Upper lobe of left lung (tissue), 5 donors: ENCODE data around the genes NT5DC3, GLT8D2 and NOPCHAP1.

DNA sequence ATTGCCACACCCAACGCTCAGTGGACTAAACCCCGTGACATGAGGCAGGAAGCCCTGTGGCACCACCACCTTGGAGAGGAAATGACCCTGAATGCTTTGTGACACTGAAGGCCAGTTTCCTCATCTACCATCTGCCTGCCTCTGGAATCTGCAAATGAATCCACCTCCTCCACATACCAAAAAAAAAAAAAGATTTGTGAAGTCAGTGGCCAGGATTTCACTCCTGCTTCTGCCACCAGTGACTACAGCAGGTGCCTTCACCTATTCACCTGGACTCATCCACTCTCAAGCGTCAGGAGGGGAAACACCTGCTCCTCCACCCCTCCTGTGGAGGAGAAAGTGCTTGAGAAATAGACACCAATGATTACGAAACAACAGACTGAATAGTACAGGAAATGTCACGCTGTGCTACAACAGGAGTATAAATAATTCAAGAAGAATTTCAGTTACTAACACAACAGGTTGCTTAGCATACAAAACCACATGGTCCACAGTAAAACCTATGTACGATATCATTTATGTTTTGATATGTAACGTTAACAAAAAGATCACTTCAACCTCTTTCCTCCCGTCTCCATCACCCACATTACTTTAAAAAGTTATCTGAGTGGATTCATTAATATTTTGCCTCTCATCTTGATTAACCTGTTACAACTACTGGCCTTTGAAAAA, 41.3 kb downstream of the NT5DC3 start:
- PRO-cap, 2 experiments = no peak in any of the 2 experiments
- RAMPAGE, long total RNA, 4 experiments = no peak in any of the 4 experiments

GRCh38 chr12:103841150-103842411, at the start of gene NT5DC3:
TSS of gene NT5DC3 (minus strand) at chr12:103841234.
- PRO-cap, 2 experiments = peak in 2 of 2 experiments; most common plus-strand start chr12:103841444 (in 2); most common minus-strand start chr12:103841234 (in 2)
- RAMPAGE, long total RNA, 4 experiments = no peak in any of the 4 experiments

- PRO-cap, 2 experiments = no peak in any of the 2 experiments
- RAMPAGE, long total RNA, 4 experiments = no peak in any of the 4 experiments
Measured at GRCh38 chr12:103848312-103848598, 7.2 kb upstream of the NT5DC3 start.

DNA sequence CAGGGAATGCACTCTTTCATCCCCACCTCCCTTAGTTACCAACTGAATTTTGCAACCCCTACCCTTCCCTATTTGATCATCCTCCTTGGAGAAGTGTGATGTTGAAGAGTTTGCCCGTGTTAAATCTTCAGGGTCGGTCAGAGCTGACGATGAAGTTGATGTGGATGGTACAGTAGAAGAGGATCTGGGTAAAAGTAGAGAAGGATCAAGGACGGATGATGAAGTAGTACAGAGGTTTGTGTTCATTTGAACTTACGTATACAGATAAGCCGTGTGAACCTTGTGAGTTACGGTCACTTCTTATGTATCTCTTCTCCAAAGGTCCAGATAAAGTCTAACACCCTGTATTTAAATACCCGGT, 1.2 kb downstream of the HSP90B1 start:
- PRO-cap, 2 experiments = no peak in any of the 2 experiments
- RAMPAGE, long total RNA, 4 experiments = no peak in any of the 4 experiments

GRCh38 chr12:104030486-104030919, 19.5 kb downstream of the GLT8D2 start:
- PRO-cap, 2 experiments = no peak in any of the 2 experiments
- RAMPAGE, long total RNA, 4 experiments = start-site peak on the plus strand in 1 of 4 experiments, at chr12:104030727-104030754 at its widest, 24 reads per replicate

- PRO-cap, 2 experiments = no peak in any of the 2 experiments
- RAMPAGE, long total RNA, 4 experiments = start-site peak on the minus strand in 3 of 4 experiments, at chr12:104050030-104050191 at its widest, 5 to 12 reads per replicate
Measured at GRCh38 chr12:104049526-104050469, at the start of gene GLT8D2. TSS of gene GLT8D2 (minus strand) at chr12:104050187.

- PRO-cap, 2 experiments = no peak in any of the 2 experiments
- RAMPAGE, long total RNA, 4 experiments = no peak in any of the 4 experiments
Measured at GRCh38 chr12:104459416-104459713, 2.6 kb downstream of the CHST11 start.

DNA sequence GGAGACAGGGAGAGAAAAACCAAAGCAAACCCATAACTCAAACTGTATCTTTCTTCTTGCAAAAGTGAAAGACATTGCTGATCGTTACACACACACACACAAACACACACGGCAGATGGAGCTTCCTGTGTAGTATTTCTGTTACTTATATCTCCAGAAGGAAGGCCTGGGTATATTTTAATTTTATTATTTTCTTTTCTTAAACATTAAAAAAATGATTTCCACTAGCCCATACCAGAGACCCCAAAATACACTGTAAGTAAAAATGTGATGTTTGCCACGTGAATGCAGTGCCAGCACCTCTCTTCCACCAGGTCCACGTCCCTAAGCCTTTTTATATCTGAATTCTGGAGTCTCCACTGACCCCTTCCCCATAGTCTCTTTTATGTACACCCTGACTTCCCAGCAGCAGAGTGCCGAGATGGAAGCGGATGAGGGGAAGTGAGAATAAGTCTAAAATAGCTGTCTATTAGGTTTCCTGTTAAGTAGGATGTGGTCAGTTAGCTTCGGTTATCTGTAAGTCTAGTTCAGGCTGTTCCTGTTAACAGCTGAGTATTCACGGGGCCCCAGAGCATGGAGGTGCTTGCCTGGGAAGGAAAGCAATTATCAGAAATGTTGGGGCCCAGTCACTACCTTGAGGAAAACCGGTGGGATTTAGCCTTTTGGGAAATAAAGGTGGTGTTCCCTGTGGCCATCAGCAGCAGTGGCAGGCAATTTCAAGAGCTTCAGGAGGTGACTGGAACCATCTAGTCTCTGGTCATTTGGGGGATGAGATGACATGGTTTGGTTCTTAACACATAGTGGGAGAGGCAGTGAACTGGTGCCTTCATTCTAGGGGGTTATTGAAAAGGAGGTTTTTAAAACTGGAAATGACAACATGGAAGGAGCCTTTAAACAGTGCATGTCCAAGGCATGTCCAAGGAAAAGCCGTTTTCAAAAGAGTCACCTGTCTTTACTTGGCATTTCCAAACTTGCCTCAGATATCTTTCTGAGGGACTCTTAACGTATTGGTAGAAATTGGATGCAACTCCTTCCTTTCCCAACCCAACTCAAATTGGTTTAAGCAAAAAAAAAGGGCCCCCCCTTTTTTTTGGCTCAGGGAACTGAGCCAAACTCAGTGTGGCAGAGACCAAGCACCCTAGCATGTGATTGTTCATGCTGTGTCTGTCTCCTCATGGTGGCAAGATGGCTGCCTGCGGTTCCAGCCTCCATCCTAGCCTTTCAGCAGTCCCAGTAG, 21.8 kb downstream of the CHST11 start:
- PRO-cap, 2 experiments = peak in 1 of 2 experiments; most common plus-strand start position 551 of the sequence (in 1); most common minus-strand start position 423 of the sequence (in 1)
- RAMPAGE, long total RNA, 4 experiments = no peak in any of the 4 experiments

DNA sequence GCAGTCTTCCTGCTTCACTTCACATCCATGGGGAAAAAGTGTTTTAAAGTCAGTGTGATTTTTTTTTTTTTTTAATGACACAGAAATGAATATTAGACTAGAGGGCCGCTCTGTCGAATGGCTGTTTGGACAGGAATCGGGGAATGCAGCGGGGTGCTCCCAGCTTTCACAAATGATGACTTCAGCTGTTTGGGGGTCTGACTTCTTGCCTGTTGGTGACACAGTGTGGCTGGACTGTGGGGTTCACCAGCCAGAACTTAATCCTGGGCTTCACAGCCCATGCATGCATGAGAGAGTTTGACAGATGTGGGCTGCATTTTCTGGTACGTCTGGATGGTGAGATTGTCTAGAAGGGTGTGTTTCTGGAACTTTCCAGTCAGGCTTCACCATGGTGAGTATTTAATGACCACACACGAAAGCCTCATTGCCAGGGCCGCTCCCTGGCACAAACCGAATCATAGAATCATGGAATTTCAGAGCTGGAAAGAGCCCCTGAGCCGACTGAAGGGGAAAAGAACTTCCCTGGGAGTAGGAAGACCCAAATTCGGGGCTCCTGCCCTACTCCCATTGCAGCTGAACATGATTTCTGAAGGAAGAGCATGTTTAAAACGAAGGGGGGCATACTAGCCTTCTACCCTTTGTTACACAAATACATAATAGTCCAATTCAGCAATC, 29.6 kb downstream of the CHST11 start:
- PRO-cap, 2 experiments = no peak in any of the 2 experiments
- RAMPAGE, long total RNA, 4 experiments = no peak in any of the 4 experiments

DNA sequence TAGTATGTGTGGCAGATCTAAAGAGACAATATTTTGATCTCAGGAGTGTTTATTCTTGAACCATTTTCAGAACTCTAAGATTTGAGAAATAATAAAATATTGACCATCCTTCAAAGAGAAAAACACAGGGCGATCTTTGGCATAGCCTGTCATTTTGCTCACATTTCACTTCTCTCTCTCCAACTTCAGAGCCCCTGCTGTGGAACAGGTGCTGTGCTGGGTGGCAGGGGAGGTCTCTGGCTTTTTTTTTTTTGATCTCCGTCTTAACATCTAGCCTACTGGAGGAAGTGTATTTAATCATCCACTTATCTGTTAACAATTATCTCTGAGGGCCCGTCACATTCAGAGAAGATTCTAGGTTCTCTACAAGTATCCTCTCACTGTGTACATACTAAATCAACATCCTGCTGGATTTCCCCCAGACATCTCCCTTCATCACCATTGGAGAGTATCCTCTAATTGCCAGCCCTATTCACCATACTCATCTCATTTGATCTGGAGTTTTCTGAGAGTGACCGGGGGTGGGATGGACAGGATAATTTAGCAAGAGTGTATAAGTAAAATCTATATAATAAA, 34.1 kb downstream of the CHST11 start:
- PRO-cap, 2 experiments = no peak in any of the 2 experiments
- RAMPAGE, long total RNA, 4 experiments = no peak in any of the 4 experiments

- PRO-cap, 2 experiments = no peak in any of the 2 experiments
- RAMPAGE, long total RNA, 4 experiments = no peak in any of the 4 experiments
Measured at GRCh38 chr12:104569560-104570359, 113.0 kb downstream of the CHST11 start.

- PRO-cap, 2 experiments = no peak in any of the 2 experiments
- RAMPAGE, long total RNA, 4 experiments = no peak in any of the 4 experiments
Measured at GRCh38 chr12:104668372-104668733, 211.6 kb downstream of the CHST11 start.

DNA sequence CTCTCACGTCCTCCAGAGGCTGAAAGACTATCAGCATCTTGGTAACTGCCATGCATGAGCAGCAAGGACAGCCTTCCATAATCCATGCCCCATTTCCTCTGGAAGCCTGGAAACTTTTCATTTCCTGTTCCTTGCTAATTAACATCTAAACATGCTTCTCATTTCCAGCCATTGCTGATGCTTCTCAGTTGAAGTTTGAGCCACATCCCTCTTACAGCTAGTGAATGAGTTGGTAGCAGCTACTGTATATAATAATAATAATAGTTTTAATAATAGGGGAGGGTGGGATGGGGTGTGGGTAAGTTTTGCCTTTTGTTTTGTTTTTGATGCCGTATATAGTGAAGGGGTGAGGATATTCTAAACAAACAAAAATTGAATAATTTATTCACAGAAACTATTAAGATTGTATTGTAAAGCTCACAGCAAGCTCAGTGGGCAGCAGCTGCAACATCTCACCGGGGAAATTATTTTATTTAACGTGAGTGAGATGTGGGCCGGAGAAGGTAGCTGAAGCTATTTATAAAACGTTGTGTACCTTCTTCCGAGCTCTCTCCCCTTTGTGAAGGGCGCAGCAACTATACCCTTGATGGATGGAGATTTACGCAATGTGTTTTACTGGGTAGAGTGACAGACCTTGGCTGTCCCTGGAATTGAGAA, 198.8 kb downstream of the SLC41A2 start:
- PRO-cap, 2 experiments = no peak in any of the 2 experiments
- RAMPAGE, long total RNA, 4 experiments = no peak in any of the 4 experiments

DNA sequence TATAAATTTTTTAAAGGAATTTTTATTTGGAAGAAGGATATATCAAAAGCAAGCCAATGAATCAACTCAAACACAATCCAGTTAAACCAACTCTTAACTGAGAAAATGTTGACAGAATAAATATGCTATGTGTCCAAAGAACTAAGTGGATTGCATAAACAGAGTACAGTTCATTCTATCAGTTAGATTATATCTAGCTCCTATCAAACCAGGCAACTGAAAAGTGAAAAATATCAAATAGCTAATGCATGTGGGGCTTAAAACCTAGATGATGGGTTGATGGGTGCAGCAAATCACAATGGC, 16.6 kb downstream of the SLC41A2 start:
- PRO-cap, 2 experiments = no peak in any of the 2 experiments
- RAMPAGE, long total RNA, 4 experiments = no peak in any of the 4 experiments

GRCh38 chr12:104985893-104987154, at the start of gene NOPCHAP1:
TSS of gene NOPCHAP1 (plus strand) at chr12:104986316.
- PRO-cap, 2 experiments = peak in 2 of 2 experiments; most common plus-strand start chr12:104986338 (in 2); most common minus-strand start chr12:104986210 (in 1)
- RAMPAGE, long total RNA, 4 experiments = start-site peak on the plus strand in 2 of 4 experiments, at chr12:104986323-104986346 at its widest, 53 to 593 reads per replicate

GRCh38 chr12:105031158-105031531, 45.0 kb downstream of the NOPCHAP1 start:
- PRO-cap, 2 experiments = no peak in any of the 2 experiments
- RAMPAGE, long total RNA, 4 experiments = no peak in any of the 4 experiments

DNA sequence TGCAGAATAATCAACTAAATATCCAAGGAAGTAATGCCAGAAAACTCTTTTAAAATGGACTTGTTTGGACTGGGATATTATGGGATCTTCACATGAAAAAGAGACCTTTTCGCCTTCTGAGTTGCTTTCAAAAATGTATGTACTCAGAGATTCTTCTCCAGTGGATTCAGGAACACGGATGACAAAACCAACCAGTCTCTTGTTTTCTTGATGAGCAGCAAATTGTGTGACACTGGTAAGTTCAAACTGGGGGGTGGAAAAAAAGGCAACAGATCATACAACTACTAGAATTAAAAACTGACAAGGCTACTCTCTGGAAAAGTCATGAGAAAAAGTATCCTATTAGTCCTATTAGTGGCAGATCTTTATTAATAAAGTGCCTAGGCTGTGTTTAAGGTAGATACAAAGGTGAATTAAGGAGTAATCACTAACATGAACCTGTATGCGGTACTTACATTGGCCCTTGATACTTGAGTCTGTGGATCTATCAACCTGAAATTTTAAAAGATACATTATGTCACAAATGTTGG, 59.1 kb downstream of the APPL2 start:
- PRO-cap, 2 experiments = no peak in any of the 2 experiments
- RAMPAGE, long total RNA, 4 experiments = start-site peak on the minus strand in 1 of 4 experiments, centred at position 168 of the sequence, 13 reads per replicate

- PRO-cap, 2 experiments = peak in 1 of 2 experiments; most common minus-strand start chr12:105445706 (in 1)
- RAMPAGE, long total RNA, 4 experiments = no peak in any of the 4 experiments
Measured at GRCh38 chr12:105445477-105445959, 115.0 kb downstream of the C12orf75 start.

GRCh38 chr12:105485190-105485697, 154.8 kb downstream of the C12orf75 start:
- PRO-cap, 2 experiments = peak in 1 of 2 experiments; most common minus-strand start chr12:105485582 (in 1)
- RAMPAGE, long total RNA, 4 experiments = no peak in any of the 4 experiments

GRCh38 chr12:106086512-106087359, 52.0 kb downstream of the NUAK1 start:
- PRO-cap, 2 experiments = no peak in any of the 2 experiments
- RAMPAGE, long total RNA, 4 experiments = no peak in any of the 4 experiments